Metastatic Breast Carcinoma in the Brain (tissue), 10 donors: ENCODE results near the gene TXNDC15.

DNA sequence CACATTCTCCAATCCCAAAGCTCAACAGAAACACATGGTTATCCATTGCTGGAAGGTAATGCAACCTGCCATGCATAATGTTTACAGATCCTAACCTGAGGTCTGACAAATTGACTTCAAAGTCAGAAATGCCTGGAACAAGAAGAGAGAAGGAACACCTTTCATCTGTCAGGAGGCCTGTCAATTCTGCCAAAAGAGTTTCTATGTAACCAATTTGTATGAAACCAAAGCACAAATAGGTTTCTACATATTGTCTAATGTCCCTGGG, 204.9 kb downstream of the FSTL4 start:
- PRO-cap, 10 experiments, result peak in 5 of 10 experiments; most common plus-strand start position 125 of the sequence (in 5)

DNA sequence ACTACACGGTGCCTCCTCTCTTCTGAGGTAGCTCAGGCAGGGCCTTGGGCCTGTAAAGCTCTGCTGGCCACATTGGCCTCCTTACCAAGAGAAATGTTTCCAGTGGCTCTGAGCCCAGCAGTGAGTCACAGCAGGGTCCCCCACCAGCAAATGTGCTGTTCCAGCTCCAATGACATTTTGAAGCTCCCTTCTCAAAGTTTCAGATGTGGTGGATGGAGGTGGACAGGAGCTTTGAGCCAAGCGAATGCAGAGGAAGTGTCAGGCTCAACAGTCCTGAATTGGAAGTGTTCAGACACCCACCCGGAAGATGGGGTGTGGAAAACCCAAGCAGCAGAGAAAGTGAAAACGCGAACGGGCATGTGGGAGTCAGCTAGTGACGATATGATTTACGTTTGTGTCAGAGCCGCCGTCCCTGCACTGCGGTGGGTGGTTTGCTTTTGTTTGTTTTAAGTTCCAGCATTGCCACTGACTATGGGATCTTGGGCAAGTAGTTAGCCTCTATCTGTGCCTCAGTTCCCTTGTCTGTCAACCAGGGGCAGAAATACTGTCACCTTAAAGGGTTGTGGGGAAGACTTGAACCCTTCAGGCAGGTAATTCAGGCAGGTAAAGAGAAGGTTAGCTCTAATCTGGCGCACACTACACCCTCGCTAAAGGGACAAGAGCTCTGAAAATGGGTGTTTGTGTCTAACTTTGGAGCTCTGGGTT, 38.2 kb downstream of the C5orf15 start:
- PRO-cap, 10 experiments, result peak in 2 of 10 experiments; most common plus-strand start position 202 of the sequence (in 2); most common minus-strand start position 62 of the sequence (in 1)

GRCh38 chr5:134103349-134103896, 11.1 kb upstream of the TCF7 start:
- PRO-cap, 10 experiments, result no peak in any of the 10 experiments

DNA sequence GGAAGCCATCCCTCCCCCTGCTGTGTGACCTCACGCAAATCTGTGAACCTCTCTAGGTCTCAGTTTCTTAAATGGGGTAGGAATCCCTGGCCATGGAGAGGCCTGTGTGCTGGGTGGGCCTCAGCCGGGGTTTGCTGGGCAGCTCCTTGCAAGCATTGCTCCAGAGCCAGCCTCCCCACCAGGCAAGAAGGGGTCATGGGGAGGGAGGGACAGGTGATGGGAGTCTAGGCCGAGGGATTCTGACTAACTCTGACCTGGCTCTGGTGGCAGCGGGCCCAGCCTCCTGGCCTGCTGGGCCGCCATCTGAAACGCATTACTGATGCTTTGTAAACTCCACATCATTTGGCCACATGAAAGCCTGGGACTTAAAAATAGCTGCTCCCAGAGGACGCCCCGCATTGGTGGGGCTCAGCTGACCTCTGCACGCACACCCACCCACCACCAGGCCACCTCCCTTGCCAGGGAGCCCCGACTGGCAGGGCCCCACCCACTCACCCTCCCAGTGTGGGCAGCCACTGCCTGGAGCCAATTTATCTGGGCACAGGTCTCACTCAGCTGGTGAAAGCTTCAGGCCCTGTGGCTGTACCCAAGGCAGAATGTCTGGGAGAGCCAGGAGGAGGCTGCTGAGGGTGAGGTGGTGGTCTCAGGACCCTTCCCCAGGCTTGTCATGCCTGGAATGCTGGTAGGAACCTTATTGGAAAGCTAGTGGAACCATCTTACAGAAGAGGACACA, 10.6 kb downstream of the TCF7 start:
- PRO-cap, 10 experiments, result no peak in any of the 10 experiments

- PRO-cap, 10 experiments, result peak in 2 of 10 experiments; most common plus-strand start chr5:134224260 (in 1); most common minus-strand start chr5:134224002 (in 2)
Observed at GRCh38 chr5:134223889-134224408, 1.9 kb downstream of the PPP2CA start.

DNA sequence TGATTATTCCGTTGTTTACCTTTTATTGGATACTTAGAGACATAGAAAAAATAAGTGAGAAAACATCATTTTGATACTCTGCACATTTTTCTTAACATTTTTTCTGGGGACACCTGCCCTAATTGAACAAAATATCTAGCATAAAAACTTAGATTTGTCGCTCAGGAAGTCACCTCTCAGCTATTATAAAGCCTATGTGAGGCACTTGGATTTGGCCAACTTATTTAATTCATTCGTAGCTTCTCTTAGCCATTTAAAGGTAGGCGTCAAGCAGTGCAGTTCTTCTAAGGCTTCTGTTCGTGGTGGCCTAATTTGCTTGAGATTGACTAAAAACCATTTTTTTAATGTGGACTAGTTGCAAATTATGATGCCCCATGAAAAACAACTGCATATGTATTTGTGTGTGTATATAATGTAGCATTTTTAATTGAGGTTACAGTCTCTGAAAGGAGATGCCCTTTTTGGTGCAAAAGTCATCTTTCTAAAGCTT, 1.1 kb downstream of the UBE2B start:
- PRO-cap, 10 experiments, result peak in 1 of 10 experiments; most common plus-strand start position 253 of the sequence (in 1)

DNA sequence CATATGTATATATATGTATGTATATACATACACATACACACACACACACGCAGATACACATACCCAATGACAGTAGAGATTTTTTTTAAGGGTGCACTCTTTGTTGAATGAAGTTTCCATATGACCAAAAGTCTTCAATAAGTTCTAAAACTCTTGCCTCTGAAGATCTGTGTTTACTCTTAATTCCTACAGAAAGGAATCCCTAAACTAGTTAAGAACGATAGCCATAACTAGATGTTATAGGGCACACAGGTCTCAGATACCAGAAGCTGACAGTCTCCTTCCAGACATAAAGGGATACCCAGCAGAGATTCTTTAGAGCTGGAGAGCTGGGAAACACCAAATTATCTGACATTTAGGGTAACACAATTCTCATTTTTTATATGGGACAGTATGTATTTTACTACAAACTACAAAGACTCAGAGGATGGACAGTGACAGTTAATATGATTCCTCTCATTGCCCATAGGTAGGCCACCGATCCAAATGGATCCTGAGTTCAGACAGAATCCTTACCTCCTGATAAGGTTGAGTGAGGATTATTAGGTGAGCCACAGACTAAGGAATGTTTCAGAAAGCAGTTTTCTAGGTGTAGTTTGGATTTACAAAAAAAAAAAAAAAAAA, 12.4 kb downstream of the CDKN2AIPNL start:
- PRO-cap, 10 experiments, result peak in 1 of 10 experiments; most common plus-strand start position 310 of the sequence (in 1)

GRCh38 chr5:134524529-134524770, 1.0 kb upstream of the JADE2 start:
- PRO-cap, 10 experiments, result peak in 7 of 10 experiments; most common plus-strand start chr5:134524706 (in 1); most common minus-strand start chr5:134524658 (in 4)

GRCh38 chr5:134550208-134551308, 25.1 kb downstream of the JADE2 start:
- PRO-cap, 10 experiments, result no peak in any of the 10 experiments

- PRO-cap, 10 experiments, result peak in 10 of 10 experiments; most common plus-strand start chr5:134874371 (in 8); most common minus-strand start chr5:134874226 (in 5)
Observed at GRCh38 chr5:134874106-134874892, at the start of gene TXNDC15. TXNDC15 (plus strand) TSS chr5:134874371.

- PRO-cap, 10 experiments, result no peak in any of the 10 experiments
Observed at GRCh38 chr5:134876689-134877308, 2.6 kb downstream of the TXNDC15 start.

DNA sequence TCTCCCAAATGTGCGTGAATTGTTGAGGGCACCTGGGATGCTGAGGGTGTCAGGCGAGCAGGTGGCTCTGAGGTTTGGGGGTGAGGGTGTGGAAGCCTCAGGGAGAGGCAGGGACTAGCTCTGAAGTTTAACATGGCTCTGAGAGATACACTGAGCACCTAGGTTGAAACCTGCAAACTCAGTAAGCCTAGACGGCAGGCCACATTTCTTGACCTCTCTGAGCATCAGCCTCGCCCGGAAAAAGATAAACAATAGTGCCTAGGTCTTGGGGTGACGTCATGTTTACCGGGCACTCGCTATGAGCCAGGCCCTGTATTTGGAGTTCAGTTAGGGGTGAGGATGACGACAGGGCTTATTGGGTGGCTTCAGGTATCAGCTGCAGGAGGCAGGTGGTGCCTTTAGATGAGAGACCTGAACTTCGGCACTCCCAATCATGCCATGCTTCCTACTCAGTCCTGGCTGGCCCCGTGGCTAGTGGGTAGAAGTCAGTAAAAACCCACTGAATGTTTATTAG, 107.8 kb upstream of the PITX1 start:
- PRO-cap, 10 experiments, result no peak in any of the 10 experiments

DNA sequence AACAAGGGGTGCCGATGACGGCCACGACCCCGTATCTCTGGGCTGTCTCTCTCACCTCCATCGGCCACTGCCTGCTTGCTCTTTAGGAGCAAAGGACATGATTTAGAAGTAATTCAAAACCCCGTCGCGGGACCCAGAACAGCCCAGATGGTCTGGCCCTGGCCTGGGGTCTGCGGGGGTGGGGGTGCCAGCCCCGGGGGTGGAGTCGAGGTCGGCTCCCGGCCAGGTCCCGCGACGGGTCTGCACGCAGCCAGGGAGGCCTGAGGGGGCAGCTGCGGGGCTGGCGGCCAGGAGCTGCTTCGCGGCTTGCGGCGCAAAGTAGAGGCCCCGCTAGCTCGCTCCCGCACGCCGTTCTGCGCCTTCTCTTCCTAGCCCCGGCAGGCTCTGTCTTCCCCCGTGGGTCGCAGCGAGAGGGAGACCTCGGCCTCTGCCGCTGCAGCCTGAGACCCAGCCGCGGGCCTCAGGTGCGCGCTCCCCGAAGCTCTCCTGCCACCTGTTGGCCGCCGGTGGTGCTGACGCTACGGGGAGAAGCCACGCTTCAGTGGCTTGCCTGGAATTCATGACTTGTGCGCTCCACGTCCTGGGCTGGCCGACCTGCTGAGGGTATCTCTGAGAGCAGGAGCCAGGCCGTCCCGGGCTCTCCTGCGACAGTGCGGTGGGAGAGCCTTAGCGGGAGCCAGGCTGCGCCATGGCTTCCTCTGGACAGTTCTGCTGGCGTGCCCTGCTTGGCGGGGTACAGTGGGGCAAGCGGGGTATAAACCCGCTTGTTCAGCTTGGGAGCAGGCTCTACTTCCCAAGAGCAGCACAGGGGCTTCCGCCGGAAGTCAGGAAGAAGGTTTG, 157.2 kb upstream of the PITX1 start:
- PRO-cap, 10 experiments, result peak in 5 of 10 experiments; most common plus-strand start position 647 of the sequence (in 2); most common minus-strand start position 386 of the sequence (in 2)

DNA sequence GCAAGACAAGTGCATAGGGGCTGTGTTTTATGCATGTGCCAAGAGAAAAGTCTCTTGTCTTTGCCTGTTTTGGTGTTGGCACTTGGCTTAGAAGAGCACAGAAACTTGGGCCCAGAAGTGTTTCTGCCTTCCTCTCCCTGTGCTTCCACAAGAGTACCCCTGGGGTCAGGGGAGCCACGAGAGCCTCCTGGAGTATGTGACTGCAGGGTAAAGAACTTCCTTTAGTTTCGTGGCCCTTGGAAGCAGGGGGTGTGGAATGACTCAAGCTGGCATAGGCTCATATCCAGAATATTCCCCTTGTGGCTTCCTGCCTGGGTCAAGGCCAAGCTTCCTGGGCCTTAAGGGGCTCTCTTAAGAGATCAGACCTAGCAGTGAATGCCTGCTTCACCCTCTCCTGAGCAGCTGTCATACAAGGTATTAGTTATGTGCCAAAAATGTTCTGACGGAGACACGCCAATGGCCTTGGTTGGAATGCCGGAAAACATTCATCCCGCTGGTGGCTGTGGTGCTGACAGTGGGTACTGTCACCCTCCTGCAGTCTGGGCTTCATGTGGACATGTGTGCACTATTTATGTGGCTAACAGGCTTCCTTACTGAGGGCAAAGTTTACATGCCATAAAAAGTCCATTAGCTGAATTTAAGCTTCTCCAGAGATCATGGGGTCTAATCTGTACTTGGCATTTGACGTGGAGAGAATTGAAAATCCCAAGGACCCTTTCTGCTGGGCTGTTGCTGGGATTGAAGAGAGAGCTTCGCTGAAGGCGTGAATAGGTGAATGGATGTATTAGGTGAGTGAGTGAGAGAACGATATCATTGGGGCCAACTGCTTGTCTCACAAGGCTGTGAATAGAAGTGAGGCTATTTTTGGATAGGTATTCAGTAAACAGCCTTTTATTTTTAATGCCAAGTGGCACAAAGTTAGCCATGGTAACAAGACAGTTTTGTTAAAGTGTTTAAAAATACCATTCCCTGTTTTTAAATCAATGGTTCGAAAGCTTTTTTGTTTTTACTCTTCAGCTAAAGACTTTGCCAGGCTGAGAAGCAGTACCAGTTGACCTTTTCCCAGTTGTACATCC, 156.8 kb downstream of the MACROH2A1 start:
- PRO-cap, 10 experiments, result no peak in any of the 10 experiments

GRCh38 chr5:135331563-135332210, 67.3 kb downstream of the MACROH2A1 start:
- PRO-cap, 10 experiments, result no peak in any of the 10 experiments

DNA sequence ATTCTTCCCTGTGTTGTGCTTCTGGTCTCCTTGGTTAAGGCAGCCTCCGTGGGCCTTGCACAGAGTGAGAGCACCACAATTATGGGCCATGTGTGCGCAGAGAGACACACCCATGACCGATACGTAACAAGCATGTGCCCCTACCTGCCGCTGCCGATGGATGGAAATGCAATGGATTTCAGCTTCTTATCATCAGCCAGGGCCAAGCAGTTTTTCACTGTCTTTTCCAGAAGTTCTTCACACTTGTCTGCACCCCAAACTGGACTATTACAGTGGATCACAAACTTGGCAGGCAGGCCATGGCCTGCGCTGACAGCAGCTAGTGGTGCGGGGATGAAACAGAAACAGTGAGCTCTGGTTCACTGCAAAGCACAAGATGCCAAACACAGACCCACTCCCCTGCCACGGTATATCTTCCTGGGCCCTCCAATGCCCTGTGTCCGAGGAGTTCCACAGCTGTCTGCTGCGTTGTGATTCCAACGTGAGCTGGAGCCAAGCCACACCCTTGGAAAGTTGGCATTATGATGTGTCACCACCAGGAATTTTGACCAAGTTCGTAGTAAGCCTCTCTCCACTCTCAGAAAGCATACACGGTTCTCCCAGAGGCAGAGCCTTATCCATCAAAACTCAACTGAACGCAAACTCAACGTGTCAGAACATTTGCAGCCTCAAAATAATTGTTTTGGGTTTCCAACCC, 55.8 kb downstream of the MACROH2A1 start:
- PRO-cap, 10 experiments, result no peak in any of the 10 experiments

GRCh38 chr5:135380188-135380823, 18.7 kb downstream of the MACROH2A1 start:
- PRO-cap, 10 experiments, result no peak in any of the 10 experiments

- PRO-cap, 10 experiments, result no peak in any of the 10 experiments
Observed at GRCh38 chr5:136018744-136019224, 10.0 kb upstream of the TGFBI start.

GRCh38 chr5:136049085-136049793, 20.5 kb downstream of the TGFBI start:
- PRO-cap, 10 experiments, result no peak in any of the 10 experiments

DNA sequence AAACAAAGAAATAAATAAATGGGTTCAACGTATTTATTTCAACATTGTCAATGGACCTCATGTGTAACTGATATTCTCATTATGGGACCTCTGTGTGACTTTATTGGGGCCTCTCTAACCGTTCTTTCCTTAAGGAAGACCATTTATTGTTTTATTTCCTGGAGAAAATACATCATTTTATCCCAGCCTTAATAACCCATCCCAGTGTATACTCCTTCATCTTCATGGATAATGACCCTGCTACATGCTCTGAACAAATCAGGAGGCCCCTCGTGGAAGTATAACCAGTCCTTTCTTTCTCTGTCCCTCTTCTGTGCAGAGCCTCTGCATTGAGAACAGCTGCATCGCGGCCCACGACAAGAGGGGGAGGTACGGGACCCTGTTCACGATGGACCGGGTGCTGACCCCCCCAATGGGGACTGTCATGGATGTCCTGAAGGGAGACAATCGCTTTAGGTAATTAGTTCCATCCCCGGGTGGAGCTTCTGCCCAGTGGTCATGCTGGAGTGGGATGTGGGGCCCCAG, 26.6 kb downstream of the TGFBI start:
- PRO-cap, 10 experiments, result no peak in any of the 10 experiments